Type B pancreatic cell (in vitro differentiated cells): ENCODE measurements around a stretch of chr14.

DNA sequence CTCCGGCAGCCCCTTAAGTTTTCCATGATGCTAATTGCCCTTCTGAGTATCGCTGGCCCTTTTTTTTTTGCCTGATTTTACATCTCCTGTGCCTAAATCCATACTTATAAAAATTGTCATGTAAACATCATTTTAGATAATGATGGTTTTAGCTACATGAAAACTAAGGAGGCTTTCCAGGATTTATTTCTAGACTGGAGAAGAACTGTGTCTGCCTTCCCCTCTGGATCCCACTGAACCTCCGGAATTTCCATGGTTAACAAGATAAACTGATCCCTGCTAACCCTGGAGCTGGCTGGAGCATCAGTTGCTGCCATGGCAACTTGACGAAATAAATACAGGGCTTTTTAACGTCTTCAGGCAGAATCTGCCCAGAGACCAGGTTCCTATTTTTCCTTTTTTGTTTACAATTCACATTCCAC, 1.5 kb downstream of the C14orf132 start:
- PRO-cap = no peak

GRCh38 chr14:96083873-96084140, 44.6 kb downstream of the C14orf132 start:
- PRO-cap = no peak

DNA sequence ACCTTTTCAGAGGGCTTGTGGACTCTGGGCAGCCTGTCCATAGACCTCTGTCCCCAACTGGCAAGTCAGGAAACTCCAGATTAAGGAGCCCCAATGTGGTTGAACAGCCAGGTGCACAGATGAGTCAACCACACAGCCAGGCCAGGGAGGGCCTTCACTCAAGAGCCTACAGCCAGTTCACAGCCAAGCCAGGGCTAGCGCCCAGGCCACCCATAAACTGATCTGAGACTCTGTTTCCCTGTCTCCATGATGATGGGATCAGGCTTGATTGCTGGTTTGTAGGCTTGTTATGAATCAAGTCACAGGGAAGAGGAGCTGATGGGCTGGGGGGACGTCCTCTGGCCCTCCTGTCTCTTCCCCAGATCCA, 943 bp upstream of the BDKRB2 start:
- PRO-cap = no peak

DNA sequence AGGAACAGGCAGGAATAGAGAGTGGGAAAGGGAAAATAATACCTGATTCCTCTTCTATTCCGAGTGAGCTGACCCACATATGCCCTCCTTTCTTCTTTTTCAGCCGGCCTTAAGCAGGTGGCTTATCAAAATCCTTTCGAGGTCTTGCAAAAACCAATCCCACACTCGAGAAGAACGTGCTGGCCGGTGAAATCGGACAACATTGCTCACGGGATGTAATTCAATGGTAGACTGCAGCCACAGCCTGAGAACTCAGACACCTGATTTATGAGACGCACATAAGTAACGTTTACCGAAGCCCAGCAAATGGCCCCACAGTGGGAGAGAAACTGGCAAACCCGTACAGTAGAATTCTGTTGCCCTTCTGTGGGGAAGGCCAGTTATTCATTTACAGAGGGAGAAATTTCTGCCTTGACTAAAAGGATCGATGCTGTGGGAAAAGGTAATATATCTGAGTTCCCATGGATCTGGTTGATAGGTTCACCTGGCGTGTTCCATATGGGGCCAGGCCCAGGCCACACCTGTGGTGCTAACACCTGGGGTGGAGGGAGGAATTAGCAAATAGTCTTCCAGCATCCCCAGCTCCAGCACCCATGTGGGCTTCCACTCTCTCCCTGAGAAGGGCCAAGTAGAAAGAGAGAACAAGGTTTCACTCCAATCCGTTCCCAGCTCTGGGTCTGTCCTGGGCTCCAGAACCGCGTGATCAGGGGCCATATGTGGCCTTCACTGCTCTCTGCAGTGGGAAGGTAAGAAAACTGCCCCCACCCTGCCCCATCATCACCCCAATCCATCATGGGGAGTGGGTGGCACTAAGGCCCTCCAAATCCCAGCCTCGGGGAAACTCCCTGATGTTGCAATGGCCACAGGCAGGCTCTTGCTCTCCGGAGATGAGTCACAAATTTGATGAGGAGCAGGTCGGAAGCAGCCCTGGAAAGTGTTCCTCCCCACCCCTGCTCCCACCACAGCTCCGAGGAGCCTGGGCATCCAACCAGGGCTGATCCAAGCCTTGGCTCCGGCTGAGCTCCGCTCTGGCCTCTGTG, 12.6 kb downstream of the BDKRB1 start:
- PRO-cap = no peak

DNA sequence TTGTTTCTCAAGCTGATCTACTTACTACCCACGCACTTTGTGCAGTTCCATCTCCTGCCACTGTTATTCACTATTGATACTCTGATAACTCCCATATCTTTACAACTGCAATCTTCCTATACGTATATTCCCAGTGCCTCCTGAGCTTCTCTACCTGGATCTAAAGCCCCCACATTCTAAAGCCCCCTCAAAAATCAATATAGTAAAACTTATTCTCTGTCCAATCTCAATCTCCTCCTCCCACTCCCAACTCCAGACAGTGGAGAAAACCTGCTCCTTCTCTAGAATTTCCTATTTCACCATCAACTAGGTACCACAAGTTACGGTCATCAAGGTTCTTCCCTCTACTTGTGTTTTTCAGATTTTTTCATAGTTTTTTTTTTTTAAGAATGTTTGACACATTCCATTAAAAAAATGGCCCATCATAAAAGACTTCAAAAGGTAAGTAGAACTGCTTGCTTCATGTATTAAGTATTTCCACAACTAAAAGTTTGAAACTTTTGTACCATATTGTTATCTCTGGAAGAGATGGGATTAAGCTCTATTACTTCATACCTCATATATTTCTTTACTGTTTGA, 5.7 kb downstream of the ATG2B start:
- PRO-cap = no peak

GRCh38 chr14:96501542-96501998, 612 bp upstream of the PAPOLA start:
- PRO-cap = unidirectional peak, plus-strand start at chr14:96501748; bidirectional peak, plus-strand start at chr14:96501895, minus-strand start at chr14:96501882

DNA sequence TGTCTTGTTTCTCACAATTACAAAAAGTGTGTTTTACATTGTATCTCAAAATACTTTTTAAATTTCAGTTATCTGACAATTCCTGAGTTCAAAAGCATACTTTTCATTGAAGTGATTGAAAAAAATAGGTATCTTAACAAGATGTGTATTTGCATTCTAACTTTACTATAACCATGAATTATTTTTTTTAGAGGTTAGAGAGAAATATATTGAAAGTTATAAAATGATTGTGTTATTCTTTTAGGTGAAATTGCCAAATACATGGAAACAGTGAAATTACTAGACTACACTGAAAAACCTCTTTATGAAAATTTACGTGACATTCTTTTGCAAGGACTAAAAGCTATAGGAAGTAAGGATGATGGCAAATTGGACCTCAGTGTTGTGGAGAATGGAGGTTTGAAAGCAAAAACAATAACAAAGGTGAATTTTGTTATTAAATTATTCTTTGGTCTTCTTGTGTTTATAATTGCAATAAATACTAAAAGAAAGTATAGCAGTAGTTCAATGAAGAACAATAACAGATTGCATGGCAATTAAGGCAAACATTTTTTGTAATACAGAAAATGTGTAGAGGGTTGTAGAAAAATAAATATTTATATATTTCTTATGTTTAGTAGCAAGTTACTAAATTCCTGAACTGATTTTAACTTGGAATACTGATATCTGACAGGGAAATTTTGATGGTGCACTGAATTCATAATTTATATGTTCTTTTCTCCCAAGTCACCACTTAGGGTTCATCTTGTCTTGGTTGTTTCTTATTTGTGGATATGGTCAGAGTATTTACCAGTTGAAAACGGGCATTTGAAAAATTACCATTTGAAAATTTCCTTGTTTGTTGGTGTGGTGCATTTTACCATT, 63.4 kb downstream of the VRK1 start:
- PRO-cap = no peak

DNA sequence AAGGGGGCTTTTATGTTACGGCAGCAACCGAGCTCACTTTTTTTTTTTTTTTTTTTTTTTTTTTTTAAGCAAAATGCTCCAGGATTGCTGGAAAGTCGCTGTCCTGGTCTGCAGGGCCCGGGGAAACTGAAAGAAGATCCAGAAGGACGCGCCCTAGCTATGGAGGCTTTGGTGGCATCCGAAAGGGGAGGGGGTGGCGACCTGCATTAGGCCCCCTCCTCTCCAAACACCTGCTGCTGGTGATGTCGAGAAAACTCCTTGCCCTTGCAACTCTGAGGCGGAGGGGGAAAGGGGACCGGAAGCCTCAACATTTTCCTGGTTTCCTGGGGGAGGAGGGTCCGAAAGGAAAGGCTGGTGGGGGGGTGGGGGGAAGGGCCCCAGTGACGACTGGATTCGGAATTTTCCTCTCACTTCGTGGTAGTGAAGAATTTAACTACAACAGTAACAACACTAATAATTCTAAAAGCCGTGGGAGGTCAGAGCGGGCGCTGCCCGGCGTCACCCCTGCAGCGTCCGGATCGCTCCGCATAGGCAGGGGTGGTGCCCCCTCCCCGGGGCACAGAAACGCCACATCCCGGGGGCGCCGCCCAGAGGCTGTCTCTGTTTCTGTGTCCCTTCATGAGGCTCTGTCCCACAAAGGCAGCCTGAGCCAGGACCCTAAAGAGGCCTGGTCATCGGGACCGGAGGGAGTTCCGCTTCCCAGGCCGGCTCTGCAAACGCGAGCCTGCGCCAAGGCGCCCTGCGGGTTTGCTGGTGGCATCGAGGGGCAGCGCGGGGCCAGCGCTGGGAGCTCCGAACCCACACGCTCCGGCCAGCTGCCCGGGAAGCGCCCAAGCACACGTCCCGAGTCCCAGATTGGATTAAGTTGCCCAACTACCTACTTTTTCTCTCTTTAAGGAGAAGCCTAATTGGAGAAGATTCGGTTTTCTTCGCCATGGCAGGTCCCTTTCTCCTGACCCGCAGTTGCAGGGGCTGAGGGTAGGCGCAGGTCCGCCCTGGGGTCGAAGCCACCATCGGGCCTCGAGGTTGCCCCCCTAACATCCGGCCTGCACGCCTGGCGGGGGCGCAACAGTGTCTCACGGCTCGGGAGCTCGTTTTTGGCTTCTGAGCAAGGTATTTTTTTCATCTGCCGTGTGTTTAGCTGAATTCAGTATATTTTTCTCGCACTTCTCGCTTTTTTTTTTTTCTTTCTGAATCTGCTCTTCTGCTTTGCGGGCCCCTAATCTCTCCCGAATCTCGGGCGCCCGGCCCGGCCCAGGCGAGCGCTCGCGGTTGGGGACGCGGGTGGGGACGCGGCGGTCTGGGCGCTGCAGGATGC, 421.5 kb downstream of the VRK1 start:
- PRO-cap = no peak

GRCh38 chr14:97634841-97635382, 837.7 kb downstream of the VRK1 start:
- PRO-cap = no peak

DNA sequence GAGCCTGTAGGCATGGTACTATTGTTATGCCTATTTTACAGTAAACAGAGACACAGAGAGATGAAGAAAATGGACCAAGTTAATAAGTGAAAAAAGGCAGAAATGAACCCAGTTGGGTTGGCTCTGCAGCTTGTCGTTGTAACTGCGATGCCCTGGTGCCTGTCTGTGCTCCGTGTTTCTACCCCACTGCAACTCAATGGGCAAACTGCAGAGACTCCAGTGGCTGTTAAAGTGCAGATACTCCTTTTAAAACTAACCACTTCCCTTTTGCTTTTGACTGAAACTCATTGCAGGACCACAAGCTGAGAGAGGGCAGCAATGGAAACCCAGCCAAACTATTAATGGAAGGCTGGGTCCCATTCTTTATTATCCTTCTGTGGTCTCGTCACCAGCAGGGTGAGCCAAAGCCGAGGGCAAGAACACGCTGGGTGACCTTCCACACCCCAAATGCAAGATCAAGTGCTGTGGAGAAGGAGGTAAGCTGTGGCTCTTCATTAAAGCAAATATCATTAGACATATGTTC, 910.4 kb downstream of the VRK1 start:
- PRO-cap = no peak

DNA sequence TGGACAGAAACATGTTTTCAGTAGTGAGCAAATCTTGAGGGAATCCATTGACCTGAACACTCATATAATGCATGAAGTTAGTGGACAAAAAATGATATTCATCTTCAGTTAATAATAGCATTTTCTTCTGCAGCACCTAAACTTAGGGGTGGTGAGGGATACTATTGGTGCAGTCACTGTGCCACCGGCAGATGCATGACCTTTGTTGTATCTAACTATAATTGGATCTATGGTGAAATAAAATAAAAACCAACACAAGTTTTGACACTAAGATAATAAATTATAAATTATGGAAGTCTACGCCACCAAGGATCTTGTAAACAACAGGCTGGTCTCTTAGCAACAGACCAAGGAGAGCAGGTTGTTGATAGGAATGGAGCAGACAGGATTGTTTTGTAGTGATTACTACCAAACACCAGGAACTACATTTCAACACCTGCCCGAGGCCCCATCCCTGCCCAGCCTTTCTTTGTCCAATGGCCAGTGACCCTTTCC, 1177.9 kb downstream of the VRK1 start:
- PRO-cap = no peak

- PRO-cap = no peak
These were observed 1084.7 kb downstream of the BCL11B start for GRCh38 chr14:98187361-98187560.

- PRO-cap = no peak
These were observed 1061.8 kb downstream of the BCL11B start for GRCh38 chr14:98209949-98210891.

DNA sequence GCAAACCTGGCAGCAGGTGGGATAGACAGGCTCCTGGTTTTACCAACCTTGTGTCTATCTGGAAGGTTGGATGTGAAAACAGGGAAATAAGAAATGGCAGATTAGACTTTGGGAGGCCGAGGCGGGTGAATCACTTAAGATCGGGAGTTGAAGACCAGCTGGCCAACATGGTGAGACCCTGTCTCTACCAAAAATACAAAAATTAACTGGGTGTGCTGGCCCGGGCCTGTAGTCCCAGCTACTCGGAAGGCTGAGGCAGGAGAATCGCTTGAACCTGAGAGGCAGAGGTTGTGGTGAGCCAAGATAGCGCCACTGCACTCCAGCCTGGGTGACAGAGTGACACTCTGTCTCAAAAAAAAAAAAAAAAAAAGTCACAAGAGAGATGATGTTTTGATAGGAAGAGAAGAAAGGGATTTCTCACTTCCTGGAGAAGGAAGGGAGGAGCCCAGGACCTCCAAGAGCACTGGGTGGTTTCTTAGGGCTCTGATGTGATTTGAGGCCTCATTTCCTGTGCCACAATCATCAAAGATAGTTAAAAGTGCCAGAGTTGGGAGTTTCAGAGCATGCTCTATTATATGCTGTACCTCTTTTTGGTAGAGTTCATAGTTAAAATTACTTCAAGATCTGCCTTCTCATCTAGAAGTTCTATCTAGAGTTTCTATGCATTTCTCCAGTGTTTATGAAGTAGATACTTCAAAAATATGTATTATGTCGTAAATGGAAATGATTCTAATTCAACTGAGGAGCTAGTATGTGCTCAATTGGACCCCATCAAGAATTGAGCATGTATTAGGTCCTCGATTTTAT, 1048.3 kb downstream of the BCL11B start:
- PRO-cap = no peak

GRCh38 chr14:99178570-99178911, 93.5 kb downstream of the BCL11B start:
- PRO-cap = no peak

DNA sequence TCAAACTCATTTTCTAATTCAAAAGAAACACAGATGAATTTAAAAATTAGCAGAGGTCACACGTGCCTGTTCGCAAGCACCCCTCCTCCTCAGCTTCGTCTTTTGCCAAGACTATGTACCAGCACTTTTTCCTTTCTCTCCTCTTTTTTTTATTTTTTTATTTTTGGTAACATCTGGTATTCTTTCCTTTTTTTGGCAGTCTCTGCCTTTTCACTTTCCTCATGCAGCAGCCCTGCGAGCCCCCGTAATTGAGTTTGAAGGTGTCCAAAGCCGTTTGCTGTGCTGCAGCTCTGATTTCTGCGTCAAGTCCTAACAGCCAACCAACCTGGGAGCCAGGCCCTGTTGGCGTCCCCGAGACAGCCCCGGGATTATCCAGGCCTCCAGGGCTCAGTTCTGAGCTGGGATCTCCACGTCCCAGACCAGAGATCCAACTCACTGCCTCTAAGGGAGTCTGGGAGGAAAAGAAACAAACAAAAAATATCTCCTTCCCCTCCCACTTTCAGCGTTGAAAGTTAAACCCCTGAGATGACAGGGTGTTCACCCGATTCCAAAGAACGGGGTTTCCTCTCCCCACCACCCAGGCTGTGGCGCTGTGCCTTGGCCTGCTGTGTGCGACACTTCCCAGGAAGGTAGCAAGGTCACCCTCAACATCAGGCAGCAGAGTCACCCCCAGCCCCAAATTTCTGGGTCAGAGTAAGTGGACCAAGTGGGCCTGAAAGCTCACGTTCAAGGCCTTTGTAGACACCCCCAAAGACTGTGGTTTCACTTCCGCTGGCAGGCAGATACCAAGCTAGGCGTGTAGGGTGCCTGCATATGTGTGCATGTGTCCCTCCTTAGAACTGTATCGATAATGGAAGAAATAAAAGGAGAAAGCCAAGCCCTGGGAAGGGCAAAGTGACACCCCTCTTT, 11.2 kb downstream of the BCL11B start:
- PRO-cap = no peak

- PRO-cap = no peak
These were observed 4.6 kb downstream of the BCL11B start for GRCh38 chr14:99267269-99267862.

DNA sequence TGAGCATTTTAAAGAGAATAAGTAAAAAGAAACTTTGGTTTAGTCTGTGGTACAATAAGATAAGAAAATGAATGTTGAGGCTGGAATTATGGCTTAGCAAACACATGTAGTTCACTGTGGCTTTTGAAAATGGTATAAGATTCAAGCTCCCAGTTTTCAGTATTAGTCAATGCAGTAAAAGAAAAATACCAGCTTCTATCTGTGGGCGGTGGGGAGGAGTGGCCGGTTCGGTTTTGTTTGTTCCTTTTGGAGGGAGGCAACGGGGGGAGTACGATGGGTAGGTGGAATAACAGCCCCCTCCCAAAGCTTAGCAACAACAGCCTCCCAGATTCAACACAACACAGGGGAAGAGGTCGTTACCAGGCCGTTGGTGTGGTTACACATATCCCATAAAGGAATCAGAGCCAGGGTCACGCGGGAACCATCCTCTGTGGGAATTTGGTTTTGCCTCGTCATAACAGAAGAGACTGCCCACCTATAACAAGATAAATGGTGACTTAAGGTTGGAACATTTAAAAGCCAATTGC, 68.0 kb downstream of the SETD3 start:
- PRO-cap = no peak

GRCh38 chr14:99506519-99506802, 25.3 kb downstream of the CCNK start:
- PRO-cap = no peak

- PRO-cap = no peak
These were observed 25.7 kb downstream of the CCNK start for GRCh38 chr14:99506959-99507341.